Lung (tissue), 4 donors: ENCODE results near the genes TRAF3, EXOC3L4 and MARK3.

- PRO-cap = bidirectional peak, plus-strand start at chr14:102524927, minus-strand start at chr14:102524620
- RAMPAGE, long total RNA = no peak
- RRBS = 3% methylated on average over 12 of the region's 42 CpGs
These were observed 15.4 kb upstream of the ANKRD9 start for GRCh38 chr14:102524507-102525756.

GRCh38 chr14:102585216-102585960, 7.1 kb upstream of the RCOR1 start:
- PRO-cap = no peak
- RAMPAGE, long total RNA = no peak
- RRBS = no CpG with 5 or more reads among the region's 19 CpGs

- PRO-cap = no peak
- RAMPAGE, long total RNA = no peak
- RRBS = no CpG with 5 or more reads among the region's 3 CpGs
These were observed 53.0 kb downstream of the RCOR1 start for GRCh38 chr14:102645042-102646161.

DNA sequence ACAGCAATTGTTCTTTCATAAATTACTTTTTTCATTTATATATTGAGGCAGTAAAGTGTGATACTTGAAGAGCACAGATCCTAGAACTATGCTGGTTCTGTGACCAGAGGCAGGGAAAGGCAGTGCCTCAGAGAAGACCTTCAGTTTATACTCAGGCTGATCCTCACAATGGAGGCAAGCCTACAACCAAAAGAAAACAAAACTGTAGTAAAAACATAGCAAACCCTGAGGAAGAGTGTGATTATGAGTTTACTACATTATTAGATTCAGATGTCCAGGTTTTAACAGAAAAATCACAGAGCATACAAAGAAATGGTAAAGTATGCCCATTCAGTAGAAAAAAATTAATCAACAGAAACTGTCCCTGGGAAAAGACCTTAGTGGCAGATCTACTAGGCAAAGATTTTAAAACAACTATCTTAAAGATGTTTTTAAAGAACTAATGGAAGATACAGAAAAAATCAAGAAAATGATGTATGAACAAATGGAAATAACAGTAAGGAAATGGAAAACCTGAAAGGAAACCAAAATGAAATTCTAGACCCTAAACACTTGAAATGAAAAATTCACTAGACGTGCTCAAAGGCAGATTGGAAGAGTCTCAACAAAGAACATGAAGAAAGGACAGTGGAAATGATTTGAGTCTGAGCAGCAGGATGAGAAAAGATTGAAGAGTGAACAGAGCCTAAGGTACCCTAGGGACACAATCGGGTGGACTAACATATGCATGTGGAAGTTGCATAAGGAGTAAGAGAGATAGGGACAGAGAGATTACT, 74.5 kb upstream of the TRAF3 start:
- PRO-cap = no peak
- RAMPAGE, long total RNA = no peak
- RRBS = no CpG with 5 or more reads among the region's 2 CpGs

GRCh38 chr14:102777228-102778250, at the start of gene TRAF3:
Gene TRAF3 (plus strand): TSS chr14:102777449.
- PRO-cap = bidirectional peak, plus-strand start at chr14:102777449, minus-strand start at chr14:102777108; unidirectional peak, plus-strand start at chr14:102777610
- RAMPAGE, long total RNA = no peak
- RRBS = 1% methylated on average over 129 of the region's 181 CpGs

DNA sequence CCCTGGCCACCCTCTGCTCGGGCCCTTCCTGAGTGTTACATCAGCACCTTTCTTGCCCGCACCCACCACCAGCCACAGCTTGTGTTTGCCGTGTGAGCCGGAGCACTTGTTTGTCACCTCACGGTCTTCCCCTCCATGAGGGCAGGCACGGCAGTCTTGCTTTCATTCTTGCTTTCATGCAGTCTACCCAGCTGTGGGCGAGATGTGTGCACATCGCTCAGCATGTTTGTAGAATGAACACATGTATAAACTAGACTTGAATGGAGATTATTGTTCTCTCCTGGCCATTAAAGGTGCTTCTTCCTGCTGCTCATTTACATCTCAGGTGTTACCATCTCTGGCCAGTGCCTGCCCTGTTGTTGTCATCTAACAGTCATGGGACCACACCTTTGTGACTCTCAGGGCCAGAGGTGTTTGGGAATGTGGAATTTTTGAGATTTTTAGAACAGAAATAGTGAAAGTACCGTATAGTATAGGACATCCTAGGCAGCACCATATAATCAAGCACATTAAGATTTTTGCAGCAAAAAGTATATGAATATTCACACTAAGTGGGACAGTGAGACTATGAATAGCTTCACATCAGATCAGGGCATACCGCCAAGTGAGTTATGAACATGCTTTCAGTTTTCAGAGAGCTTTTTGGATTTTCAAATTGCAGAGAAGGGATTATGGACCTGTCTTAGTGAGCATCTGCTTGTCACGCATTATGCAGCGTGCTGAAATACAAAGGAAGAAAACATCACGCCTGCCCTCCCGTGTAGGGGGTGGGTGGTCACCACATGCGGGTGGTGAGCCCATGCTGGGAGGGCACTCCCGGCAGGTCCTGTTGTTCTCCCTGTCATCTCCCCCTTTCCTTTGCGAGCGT, 42.3 kb downstream of the TRAF3 start:
- PRO-cap = no peak
- RAMPAGE, long total RNA = no peak
- RRBS = no CpG with 5 or more reads among the region's 18 CpGs

DNA sequence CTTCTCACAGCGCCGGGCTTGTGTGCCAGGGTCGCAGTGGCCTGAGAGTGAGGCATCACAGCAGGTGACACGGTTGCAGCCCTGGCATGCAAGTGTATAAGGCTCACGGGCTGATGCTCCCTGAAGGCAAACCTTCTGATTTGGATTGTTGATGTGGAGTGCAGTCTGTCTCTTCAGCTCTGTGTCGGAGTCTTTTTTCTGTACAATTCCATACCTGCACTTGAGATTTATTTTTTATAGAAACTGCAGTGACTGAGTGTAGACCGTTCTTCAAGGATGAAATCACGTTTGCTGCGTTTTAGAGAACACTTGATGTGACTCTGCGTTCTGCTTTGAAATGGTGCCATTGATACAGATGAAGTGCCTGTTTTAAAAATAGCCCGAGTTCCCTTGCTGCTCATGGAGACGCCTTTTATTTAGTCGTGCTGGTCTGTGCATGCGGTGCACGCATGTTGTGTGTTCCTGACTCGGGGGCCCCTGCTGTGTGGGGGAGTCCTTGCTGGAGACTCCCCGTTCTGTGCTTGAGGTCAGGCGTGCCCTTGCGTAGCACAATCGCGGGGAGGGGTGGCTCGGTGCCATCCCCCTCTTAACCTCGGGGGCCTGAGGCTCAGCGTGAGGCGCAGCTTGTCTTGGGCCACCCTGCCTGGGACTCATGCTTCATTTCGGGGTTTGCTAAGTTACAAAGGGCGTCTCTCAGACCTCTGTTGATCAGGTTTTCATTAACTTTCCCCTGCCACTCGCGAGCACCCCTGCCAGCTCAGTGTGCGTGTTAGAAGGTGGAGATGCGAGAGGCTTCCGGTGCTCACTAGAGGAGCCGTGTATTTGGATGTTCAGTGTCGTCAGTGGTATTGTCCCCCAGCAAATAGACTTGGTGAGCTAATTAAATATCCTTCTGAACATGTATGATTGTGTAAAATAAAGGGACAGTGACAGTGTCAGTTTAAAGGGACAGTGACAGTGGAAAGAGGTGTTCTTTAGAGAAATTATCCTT, 21.5 kb upstream of the AMN start:
- PRO-cap = no peak
- RAMPAGE, long total RNA = no peak
- RRBS = no CpG with 5 or more reads among the region's 34 CpGs

DNA sequence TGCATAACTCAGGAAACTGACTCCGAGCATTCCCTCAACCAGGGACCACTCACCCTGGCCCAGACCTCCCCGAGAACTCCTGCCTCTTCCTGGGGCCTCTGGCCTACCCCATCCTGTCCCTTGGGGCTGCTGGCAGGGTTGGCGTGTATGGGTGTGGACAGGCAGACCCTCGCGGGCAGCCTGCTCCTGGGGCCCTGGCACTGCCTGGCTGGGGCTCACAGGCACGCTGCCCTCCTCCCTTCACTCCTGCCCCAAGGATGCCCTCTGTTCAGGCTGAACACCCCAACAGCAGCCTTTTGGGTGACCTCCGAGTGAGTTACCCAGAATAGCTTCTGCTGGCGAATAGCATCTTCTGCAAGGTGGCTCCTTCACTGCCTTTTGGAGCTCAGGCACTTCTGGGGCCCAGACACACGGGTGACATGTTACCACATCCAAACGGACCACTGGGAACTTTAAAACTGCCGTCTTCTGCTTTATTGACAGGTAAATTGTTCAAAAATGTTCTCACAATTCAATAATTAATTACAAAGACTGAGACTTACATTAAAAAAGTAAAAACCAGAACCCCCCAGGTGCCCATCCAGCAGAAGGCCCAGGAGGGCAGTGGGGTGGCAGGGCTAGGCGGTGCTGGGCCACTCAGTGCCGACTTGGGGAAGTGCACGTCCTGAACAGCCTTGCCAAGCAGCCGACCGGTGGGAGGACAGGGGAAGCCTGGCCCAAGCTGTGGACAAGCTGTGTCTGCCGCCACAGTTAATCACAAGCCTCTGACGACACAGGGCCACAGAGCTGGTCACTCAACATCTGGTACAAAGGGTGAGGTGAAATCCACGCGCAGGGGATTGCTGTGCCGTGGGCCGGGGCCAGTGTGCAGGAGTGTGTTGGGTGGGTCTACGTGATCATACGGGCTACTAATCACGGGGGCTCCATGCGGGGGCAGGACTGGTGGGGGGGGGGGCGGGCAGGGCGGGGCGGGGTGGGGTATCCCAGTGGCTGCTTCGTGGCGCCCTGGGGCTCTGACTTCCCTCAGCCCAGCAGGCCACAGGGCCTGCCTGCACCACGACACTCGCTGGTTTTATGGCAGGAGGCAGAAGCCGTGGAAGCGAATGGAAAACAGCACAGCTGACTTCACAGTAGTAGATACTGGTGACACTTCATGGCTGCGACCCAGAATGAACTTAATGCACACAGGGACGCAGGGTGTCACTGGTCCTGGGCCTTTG, 9.9 kb downstream of the AMN start:
- PRO-cap = no peak
- RAMPAGE, long total RNA = no peak
- RRBS = no CpG with 5 or more reads among the region's 37 CpGs

DNA sequence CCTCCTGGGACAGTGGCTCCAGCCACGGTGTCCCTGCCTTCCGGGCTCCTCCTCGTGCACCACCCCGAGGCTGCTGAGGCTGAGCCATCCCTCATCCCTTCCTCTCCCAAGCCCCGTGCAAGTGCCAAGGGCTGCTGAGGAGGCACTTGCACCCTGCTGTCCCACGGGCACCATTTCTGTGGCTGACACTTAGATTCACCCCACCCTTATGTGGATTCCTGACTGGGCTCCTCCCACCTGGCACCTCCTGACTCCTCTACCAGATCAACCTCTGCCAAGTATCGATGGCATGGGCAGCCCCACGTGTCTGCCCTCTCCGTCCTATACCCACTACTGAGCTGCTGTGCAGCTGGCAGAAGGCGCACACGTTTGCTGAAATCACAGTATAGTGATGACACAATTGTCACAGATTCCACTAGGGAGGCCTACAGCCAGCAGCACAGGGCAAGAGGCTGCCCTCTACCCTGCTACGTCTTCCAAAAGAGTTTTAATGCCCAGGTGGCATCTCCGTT, 53.2 kb downstream of the CDC42BPB start:
- PRO-cap = no peak
- RAMPAGE, long total RNA = no peak
- RRBS = 89% methylated on average over 2 of the region's 13 CpGs

GRCh38 chr14:103090912-103092040, 3.2 kb upstream of the EXOC3L4 start:
- PRO-cap = no peak
- RAMPAGE, long total RNA = no peak
- RRBS = 3% methylated on average over 37 of the region's 78 CpGs

GRCh38 chr14:103094423-103095125, at the start of gene EXOC3L4:
Gene EXOC3L4 (plus strand): TSS chr14:103094725.
- PRO-cap = no peak
- RAMPAGE, long total RNA = no peak
- RRBS = 12% methylated on average over 5 of the region's 19 CpGs

DNA sequence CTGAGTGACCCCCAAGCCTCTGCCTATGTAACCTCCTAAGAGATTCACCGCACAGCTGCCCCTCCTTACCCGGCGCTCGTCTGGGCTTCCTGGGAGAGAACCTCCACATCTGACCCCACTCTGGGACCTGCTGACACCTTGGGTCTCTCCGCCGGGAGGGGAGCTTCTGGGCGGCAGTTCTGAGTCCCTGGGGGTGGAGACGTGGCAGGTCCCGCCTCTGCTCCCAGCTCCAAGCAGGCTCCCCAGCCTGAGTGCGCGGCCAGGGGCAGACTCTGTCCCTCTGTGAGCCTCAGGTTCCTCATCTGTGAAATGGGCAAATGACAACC, 3.6 kb downstream of the EXOC3L4 start:
- PRO-cap = no peak
- RAMPAGE, long total RNA = no peak
- RRBS = 73% methylated on average over 5 of the region's 11 CpGs

GRCh38 chr14:103114860-103115540, 8.3 kb upstream of the TNFAIP2 start:
- PRO-cap = no peak
- RAMPAGE, long total RNA = no peak
- RRBS = no CpG with 5 or more reads among the region's 12 CpGs

DNA sequence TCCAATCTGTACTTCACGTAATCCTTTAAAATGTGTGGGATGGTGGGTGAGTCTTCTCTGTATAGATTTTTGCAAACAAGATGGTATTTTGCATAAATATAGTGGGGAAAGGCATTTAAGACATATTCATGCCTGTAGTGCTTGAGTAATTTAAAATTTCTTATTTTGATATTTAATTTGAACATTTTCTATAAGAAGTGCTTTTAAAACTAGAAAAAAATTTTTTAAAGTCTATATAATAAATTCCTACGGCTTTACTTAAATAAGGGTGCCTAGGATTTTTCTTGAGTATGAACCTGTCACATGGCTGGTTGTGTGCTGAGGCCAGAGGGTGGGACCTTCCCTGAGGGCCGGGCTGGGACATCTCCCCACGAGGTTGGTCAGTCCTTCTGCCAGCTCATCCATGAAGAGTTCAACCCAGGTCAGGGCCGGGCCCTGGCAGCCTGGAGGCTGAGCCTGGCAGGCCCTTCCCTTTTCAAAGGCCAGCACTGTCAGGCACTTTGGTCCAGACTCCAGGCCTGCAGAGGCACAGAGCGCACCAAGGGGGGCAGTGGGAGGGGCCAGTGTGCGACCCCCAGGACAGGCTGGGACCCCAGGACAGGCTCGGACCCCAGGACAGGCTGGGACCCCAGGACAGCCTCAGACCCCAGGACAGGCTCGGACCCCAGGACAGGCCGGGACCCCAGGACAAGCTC, 31.7 kb downstream of the TNFAIP2 start:
- PRO-cap = no peak
- RAMPAGE, long total RNA = no peak
- RRBS = 6% methylated on average over 3 of the region's 10 CpGs

DNA sequence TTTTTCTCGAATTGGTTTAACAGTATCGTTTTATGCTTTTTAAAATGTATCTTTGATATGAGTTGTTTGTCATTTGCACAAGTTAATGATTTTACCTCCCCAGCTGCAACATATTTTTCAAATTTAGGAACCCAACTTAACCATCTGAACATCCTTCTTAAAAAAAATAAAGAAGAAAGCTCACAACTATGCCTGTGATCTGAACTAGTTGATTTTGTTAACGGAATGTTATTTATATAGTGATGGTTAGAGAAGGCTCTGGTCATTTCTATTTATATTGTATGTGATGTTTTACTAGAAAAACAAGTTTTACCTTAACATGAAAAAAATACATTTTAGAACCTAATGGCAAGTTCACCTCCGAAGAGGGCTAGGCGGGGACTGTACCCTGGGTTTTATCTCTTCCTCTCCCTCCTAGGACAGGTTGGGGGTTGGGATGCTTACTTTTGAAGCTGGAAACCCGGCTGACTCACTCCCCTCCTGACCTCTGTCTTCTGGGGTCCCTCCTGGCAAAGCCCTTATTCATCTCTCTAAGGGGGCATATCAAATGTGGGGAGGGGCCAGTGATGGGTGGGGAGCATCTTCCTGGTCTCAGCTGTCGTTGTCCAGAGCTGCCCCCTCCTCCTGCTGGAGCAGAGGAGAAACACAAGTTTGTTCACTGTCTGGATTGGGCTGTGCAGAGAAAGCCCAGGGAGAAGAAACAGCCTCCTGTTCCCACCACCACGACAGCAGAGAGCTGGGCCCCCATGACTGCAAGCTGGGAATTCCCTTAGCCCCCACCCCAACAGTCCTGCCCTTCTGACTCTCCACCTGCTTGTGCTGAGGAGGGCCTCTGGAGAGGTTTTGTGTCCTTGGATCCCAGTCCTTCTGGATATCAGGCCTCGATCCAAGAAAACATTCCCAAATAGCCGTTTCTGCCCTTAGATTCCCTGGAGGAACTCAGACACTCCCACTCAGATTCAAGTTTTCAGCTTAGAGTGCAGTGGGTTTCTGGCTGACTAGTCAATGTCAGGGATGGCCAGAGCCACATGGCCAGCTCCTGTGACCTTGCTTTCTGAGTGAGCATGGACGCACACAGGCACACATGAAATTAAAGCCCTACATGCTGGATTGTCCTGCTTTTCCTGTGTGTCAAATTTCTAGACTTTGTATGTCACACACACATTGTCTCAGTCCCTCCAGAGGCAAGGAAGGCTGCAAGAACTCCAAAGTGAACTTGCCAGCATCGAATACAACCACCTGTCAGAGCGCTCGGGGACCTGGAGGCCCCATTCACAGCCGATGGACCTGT, 85.9 kb downstream of the TNFAIP2 start:
- PRO-cap = no peak
- RAMPAGE, long total RNA = no peak
- RRBS = no CpG with 5 or more reads among the region's 15 CpGs

- PRO-cap = no peak
- RAMPAGE, long total RNA = no peak
- RRBS = no CpG with 5 or more reads among the region's 5 CpGs
These were observed 90.1 kb upstream of the EIF5 start for GRCh38 chr14:103243803-103244472.

DNA sequence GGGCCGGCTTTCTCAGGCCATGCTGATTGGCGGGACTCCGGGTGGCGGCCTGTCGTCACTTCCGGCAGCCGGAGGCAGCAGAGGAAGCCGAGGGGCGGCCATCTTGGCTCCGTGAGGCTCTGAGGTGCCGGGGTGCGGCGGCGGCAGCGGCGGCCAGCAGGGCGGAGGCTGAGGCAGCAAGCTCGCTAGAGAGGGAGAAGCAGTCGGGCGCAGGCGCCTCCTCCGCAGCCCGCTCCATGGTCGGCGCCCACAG, at the start of gene MARK3:
Gene MARK3 (plus strand): TSS at position 106 of the 253 bp plus-strand sequence.
- PRO-cap = bidirectional peak, plus-strand start at position 101 of the sequence, minus-strand start outside the sequence
- RAMPAGE, long total RNA = no peak
- RRBS = 2% methylated on average over 5 of the region's 25 CpGs

DNA sequence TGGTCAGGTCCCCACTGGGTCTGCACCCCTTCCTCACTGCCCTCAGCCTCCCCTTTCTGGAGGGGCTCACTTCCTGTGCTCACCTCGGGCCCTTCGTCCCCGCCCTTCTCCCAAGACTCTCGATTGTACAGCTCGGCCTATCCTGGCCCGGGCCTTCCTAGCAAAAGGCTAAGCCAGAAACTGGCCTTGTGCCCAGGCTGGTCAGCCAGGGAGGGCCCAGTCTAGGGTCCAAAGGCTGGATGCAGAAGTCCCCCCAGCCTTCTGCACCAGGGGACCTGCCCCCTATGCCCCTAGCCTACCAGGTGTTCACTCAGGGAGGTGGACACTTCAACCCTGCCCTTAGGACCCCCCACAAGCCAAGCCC, 4.5 kb downstream of the CKB start:
- PRO-cap = no peak
- RAMPAGE, long total RNA = no peak
- RRBS = no CpG with 5 or more reads among the region's 6 CpGs

DNA sequence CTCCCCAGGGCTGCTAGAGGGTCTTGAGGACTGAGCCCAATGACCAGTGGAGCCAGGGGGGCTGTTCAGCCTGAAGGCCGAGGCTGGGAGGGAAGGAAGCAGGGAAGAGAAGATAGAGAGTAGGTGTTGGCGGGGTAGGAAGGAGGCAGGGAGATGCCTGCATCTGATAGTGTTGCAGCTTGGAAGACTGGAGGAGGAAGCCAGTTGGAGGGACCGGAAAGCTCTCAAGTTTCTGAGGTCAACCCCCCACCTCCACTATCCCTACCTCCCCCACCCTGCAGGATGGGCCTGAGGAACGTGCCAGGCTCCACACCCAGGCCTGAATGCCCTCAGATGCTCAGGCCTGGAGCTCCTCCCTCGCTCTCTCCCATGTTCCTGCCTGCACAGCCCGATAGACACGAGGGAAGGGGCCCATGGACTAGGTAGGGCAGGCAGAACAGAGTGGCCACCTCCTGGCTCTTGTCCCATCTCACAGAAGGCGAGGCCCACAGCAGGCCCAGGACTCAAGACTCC, 3.5 kb downstream of the CKB start:
- PRO-cap = no peak
- RAMPAGE, long total RNA = no peak
- RRBS = no CpG with 5 or more reads among the region's 8 CpGs

- PRO-cap = no peak
- RAMPAGE, long total RNA = no peak
- RRBS = no CpG with 5 or more reads among the region's 18 CpGs
These were observed 2.6 kb upstream of the CKB start for GRCh38 chr14:103525057-103525895.